Measurements from ENCODE around the gene PEX10.

- RRBS, result 3% methylated on average over 2 of the region's 54 CpGs
These were observed 316 bp upstream of the PRKCZ start for GRCh38 chr1:2049875-2050315.

DNA sequence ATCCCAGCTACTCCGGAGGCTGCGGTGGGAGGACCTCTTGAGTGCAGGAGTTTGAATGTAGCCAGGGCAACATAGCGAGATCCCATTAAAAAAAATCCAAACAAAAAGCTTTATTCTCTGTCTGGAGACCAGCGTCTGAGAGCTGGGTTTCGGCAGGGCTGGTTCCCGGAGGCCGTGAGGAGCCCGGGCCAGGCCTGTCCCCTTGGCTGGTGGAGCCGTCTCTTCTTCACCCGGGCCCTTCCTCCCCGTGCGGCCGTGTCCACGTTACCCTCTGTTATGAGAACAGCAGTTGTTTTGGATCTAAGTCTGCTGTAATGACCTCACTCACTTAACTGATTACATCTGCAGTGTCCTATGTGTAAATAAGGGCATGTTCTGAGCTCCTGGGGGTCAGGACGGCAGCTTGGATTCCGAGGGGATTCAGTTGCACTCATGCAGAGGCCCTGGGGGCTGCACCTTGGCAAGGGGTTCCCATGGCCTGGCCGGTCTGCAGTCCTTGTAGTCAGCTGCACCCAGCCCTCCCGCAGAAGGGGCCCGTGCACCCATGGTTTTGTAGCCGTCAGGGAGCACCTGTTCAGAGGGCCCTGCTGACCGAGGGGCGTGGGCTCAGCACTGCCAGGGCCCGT, 39.7 kb downstream of the PRKCZ start:
- RRBS, result 87% methylated on average over 3 of the region's 23 CpGs

DNA sequence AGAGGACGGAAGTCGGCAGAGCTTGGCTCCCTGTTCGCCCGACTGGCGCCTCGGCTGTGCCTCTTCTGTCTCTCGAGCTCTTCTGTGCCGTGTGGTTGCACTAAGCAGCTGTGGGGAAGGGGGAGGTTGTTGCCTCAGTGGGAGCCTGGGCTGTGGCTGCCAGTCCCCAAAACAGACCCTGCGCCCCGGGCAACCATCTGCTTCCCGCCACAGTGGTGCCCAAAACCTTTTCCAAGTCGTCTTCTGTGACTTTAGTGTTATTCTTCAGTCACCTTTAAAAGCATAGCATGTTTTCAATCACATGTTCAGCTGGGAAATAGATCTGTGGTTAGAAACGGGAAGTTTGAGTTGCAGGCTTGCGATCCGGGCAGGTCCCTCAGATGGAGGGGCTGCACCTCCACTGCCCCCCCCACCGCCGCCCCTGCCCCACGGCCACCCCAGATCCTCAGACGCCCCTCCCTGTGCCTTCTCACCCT, 67.5 kb downstream of the FAAP20 start:
- RRBS, result no CpG with 5 or more reads among the region's 19 CpGs

GRCh38 chr1:2134994-2136197, 59.2 kb downstream of the FAAP20 start:
- RRBS, result no CpG with 5 or more reads among the region's 43 CpGs

GRCh38 chr1:2138052-2138517, 56.5 kb downstream of the FAAP20 start:
- RRBS, result no CpG with 5 or more reads among the region's 10 CpGs

- RRBS, result no CpG with 5 or more reads among the region's 56 CpGs
These were observed 18.6 kb downstream of the FAAP20 start for GRCh38 chr1:2175459-2176836.

- RRBS, result no CpG with 5 or more reads among the region's 16 CpGs
These were observed 2.3 kb downstream of the FAAP20 start for GRCh38 chr1:2192202-2192818.

DNA sequence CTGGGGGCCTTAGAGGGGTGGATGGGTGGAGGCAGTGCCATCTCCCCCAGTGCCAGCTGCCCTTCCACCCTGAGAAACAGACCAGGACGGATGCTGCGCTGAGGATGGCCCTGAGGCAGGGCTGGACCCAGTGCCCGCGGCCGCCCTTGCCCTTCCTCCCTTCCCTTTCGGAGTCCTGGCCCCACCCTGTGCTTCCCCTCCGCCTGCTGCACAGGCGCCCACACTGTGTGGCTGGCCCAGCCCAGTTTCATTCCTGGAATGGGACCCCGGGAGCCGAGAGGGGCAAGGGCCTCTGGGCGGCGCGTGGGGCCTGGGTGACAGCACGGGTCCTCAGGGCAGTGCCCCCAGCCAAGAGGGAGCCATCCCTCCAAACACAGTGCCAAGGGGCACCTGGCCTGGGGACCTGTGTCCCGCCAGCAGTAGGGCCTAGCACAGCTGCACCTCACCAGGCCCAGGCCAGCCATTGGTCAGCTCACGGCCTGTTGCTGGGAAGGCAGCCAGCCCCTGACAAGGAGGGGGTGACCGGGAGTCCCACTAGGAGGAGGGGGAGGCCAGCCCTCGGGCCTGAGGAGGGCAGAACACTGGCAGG, 13.4 kb upstream of the SKI start:
- RRBS, result no CpG with 5 or more reads among the region's 18 CpGs

- RRBS, result 63% methylated on average over 1 of the region's 28 CpGs
These were observed 9.0 kb downstream of the SKI start for GRCh38 chr1:2236790-2237812.

DNA sequence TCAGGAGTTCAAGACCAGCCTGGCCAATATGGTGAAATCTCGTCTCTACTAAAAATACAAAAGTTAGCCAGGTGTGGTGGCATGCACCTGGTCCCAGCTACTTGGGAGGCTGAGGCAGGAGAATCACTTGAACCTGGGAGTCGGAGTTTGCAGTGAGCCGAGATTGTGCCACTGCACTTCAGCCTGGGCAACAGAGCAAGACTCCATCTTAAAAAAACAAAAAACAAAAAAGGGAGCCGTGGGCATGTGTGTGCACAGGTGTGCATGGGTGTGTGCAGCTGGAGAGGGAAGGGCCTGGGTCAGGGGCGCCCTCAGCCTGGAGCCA, 18.9 kb downstream of the SKI start:
- RRBS, result no CpG with 5 or more reads among the region's 5 CpGs

DNA sequence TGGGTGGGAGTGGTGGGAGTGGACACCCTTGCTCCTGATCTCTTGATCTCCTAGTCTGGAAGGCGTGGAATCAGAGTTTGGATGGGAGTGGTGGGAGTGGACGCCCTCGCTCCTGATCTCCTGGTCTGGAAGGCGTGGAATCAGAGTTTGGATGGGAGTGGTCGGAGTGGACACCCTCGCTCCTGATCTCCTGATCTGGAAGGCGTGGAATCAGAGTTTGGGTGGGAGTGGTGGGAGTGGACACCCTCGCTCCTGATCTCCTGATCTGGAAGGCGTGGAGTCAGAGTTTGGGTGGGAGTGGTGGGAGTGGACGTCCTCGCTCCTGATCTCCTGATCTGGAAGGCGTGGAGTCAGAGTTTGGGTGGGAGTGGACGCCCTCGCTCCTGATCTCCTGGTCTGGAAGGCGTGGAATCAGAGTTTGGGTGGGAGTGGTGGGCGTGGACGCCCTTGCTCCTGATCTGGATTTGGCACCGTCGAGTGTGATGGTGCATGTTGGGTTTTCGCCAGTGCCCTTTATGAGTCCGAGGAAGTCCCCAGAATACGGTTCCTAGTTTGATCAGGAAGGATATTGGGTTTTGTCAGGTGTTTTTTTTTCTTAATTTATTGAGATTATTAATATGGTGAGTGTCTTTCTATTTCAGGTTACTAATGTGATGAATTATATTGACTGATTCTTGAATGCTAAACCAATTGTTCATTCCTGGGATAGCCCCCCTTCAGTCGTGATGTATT, 34.2 kb downstream of the SKI start:
- RRBS, result no CpG with 5 or more reads among the region's 23 CpGs

- RRBS, result no CpG with 5 or more reads among the region's 6 CpGs
These were observed 37.3 kb downstream of the SKI start for GRCh38 chr1:2265386-2265833.

DNA sequence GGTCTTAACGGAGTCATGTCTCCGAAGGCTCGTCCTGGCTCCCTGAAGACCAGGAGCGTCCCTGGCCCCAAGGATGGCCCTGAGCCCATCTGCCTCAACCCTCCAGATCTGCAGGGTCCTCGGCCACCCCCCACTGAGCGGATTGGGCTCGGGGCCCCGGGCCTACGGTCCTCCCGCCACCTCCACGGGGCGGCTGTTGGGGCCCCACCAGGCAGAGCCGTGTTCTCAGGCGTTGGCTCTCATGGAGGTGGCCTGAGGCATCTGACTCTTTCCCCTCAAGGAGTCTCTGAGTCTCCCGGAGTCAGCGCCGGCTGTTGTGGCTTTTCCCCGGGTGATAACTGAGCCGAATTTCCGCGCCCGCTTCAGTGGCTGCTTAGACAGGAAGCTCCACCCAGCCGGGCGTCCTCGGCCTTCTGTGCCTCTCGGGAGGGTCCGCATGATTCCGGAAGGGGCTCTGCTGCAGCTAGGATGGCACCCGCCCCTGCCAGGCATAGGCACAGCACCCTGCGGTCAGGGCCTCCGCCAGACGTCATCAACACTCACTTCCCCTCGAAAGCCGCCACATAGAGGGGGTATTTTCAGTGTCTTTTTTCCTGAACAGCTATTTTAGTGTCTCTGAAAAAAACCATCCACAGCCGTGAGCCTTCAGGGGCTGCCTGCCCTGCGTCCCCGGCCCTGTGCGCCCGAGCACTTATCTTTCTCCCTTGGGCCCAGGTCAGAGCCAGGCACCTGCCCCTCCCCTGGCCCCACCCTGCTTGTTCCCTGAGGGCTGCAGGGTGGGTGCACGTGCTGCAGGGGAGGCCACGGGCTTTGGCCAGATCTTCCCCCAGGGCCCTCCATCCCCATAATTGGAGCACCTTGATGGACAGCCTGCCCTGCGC, 72.9 kb downstream of the SKI start:
- RRBS, result 2% methylated on average over 11 of the region's 42 CpGs

- RRBS, result no CpG with 5 or more reads among the region's 35 CpGs
These were observed 3.3 kb downstream of the MORN1 start for GRCh38 chr1:2387724-2388686.

- RRBS, result no CpG with 5 or more reads among the region's 13 CpGs
These were observed 3.6 kb downstream of the RER1 start for GRCh38 chr1:2395144-2395675.

DNA sequence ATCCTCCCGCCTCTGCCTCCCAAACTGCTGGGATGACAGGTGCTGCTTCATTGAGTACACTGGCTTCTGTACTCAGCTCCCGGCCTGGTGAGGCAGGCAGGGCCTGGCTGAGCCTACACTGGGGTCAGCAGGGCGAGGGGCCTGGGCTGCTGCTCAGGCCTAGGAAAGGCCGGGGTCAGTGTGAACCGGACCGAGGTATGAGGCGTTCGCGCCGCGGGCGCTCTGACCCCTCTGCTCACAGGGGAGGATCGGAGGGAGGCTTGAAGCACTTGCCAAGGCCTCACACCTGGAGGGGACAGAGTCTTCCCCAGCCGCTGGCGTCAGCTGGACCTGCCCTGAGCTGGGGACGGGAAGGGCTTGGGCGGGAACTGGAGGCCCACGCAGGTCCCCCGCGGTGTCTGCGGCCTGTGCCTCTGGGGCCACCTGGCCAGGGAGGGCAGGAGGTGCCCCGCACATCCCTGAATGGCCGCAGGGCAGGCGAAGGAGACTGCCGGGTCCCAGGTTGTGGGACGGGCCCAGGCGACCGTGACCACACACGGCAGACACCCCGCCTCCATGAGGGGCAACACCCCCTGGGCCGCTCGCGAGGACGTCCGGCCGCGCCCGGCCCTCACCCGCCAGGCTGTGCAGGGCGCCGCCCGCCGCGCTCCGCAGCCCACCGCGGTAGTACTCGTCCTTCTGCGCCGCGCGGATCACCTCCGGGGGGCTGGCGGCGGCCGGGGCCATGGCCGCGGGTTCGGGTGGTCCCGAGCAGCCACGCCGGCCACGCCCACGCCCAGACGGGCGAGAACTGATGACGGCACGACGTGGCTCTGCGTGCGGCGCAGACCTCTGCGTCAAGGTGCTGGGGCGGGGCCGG, at the start of gene PEX10:
TSS of gene PEX10 (minus strand) at position 788 of the 859 bp plus-strand sequence.
- RRBS, result under 1% methylated on average over 7 of the region's 75 CpGs

GRCh38 chr1:2413718-2414124, 1.4 kb upstream of the PEX10 start:
- RRBS, result no CpG with 5 or more reads among the region's 15 CpGs

DNA sequence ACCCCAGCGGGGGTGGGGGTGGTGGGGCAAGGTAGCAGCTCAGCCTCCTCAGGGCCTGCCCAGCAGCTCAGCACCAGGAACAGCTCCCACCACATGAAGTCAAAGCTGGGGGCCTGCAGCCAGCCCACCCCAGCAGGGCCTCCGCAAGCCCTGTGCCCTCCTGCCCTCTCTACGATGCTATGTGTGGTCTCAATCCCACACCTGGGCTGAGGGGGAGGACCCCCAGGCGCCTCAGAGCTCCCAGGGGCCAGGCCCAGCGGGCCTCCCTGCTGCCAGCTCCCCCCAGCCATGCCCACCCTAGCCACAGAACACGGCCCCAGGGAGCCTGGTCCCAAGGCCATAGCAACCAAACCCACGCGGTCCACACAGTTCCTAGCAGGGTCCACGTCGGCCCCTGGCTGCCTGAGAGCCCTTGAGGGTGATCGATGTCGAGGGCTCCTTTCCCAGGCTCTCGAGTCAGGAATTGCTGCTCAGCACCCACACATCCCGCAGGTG, 18.5 kb downstream of the PANK4 start:
- RRBS, result no CpG with 5 or more reads among the region's 14 CpGs

- RRBS, result 2% methylated on average over 4 of the region's 20 CpGs
These were observed 695 bp downstream of the TNFRSF14 start for GRCh38 chr1:2556732-2557400.

DNA sequence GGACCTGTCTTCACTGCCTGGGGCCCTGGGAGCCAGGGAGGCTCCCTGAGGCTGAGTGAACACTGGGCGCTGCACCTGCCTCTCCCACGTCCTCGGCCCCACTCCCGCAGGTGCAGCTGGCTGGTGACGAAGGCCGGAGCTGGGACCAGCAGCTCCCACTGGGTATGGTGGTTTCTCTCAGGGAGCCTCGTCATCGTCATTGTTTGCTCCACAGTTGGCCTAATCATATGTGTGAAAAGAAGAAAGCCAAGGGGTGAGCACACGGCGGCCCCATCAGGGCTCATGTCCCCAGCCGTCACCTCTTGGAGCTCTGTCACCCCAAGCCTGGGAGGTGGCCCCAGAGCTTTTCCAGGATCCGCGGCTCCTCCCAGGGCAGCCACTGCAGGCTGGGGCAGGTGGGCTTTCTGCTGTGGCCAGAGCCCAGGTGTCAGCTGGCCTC, 5.4 kb downstream of the TNFRSF14 start:
- RRBS, result no CpG with 5 or more reads among the region's 13 CpGs